Natural killer cell (primary cell): ENCODE measurements around the genes HOMEZ, PPP1R3E, NGDN, AP1G2, DHRS4, DHRS4L2 and IRF9.

DNA sequence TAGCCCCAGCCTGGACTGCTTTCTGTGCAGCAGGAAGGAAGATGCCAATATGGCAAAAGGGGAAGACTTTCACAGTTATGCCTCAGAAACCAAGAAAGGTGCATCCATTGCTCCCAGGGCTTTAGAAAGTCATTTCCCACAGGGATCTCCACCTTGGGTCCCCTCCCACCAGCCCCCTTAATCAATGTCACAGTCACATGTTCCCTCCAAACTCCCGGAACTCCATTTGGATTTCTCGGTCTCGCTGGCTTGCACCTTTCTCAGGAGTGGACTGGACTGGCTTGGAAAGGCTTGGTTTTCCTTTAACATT, 30.0 kb downstream of the SLC7A8 start:
- PRO-cap = no peak

- PRO-cap = no peak
Observed at GRCh38 chr14:23153833-23154942, 29.3 kb downstream of the SLC7A8 start.

GRCh38 chr14:23285091-23286219, at the start of gene HOMEZ:
Gene HOMEZ (minus strand): TSS chr14:23286132.
- PRO-cap = unidirectional peak, plus-strand start at chr14:23285314; unidirectional peak, plus-strand start at chr14:23285379; bidirectional peak, plus-strand start at chr14:23286318, minus-strand start at chr14:23286094

DNA sequence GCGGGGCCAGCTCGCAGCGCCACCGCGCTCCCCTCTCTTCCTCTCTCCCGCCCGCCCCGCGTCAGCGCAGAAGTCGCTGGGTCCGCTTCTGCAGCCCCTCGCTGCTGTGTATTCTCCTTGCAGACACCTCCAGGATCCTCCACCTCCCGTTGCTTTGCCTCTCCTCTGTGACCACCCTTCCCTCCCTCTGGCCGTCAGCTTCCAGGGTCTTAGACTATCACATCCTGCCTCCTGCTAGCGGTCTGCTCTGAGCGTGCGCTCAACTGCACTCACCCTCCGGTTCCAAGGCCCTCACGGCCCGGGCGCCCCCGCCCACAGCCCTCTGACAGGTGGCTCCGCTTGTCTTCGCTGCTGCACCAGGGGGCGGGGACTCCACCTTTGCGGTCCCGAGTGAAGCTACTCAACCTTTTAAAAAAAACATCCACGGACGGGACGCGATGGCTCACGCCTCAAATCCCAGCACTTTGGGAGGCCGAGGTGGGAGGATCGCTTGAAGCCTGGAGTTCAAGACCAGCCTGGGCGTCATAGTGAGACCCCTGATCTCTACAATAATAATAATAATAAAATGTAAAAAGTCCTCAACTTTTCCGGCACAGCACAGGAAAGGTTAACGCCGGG, at the start of gene PPP1R3E:
Gene PPP1R3E, minus strand, starts transcription at position 267 of the 618 bp plus-strand sequence.
- PRO-cap = unidirectional peak, minus-strand start at position 244 of the sequence

DNA sequence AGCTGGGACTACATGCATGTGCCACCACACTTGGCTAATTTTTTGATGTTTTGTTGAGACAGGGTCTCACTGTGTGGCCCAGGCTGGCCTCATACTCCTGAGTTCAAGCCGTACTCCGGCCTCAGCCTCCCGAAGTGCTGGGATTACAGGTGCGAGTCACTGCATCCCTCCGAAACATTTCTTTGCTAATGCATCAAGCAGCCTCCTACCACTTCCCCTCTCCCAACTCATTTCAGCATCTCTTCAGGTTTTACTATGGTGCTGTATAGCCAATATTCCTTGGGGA, 2.3 kb upstream of the SLC22A17 start:
- PRO-cap = no peak

DNA sequence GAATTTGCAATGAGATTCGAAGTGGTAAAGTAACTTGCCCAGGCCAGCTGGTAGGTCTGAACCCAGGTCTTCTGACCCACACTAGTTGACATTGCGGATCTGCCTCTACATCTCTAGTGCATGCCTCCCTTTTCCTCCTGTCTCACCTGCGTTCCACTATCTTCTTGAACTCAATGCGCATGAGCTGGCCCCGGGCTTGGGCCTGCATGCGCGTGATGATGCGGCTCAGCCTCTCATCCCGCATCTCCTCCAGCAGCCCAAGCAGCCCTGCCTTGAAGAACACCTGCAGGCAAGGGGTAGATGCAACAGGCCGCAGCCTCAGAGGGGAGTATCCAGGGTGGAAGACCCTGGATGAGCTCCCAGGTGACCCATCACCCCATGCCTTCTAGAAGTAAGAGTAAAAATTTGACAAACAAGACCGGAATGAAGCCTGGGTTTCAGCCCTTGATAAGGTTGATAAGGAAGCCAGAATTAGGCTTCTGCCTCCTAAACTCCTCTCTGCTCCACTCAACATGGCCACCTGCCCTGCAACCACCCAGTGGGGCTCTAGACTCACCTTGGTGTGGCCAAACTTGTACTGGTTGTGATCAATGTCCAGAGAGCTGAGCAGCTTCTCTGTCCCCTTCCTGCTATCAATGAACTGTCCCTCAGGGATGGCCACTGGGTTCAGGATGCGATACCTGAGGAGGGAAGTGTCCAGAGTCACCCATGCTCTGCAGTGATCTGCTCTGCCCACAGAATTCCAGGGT, 11.8 kb downstream of the MYH6 start:
- PRO-cap = no peak

- PRO-cap = no peak
Observed at GRCh38 chr14:23444385-23444823, 8.9 kb upstream of the MYH7 start.

DNA sequence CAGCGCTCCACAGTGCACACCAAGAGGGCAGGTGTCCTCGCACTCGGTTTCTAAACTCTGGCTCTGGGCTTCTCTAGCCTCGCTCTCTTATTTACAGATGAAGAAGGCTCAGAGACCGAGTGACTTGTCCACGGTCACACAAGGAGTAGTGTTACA, 620 bp upstream of the NGDN start:
- PRO-cap = no peak

GRCh38 chr14:23469161-23470269, at the start of gene NGDN:
Gene NGDN (plus strand): TSS chr14:23469703.
- PRO-cap = unidirectional peak, minus-strand start at chr14:23469276; unidirectional peak, plus-strand start at chr14:23469703

- PRO-cap = no peak
Observed at GRCh38 chr14:23512044-23512676, 39.4 kb downstream of the ZFHX2 start.

GRCh38 chr14:23522839-23523648, 28.5 kb downstream of the ZFHX2 start:
- PRO-cap = no peak

GRCh38 chr14:23566561-23567666, 677 bp downstream of the AP1G2 start:
- PRO-cap = unidirectional peak, plus-strand start at chr14:23567013; bidirectional peak, plus-strand start at chr14:23567593, minus-strand start at chr14:23567542

DNA sequence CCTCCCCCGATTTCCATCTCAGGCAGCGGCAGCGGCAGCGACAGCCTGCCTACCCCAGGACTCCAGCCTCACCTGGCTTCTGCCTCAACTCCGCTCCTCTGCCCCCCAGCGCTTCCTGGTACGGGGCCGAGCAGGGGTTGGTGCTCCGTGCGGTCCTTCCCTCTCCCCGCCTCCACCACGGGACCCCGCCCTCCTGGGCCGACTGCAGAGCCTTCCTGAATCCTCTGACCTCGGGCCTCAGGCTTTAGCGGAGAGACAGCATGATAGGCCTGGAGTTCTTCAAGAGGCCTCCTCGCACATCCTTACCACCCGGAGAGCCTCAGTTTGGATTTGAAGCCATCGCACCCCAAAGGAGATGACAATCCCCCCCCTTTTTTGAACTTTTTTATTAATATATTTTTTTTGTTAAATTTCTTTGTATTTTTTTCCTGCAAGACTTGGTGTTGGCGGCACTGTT, at the start of gene AP1G2:
Gene AP1G2, minus strand, starts transcription at position 125 of the 457 bp plus-strand sequence.
- PRO-cap = bidirectional peak, plus-strand start at position 227 of the sequence, minus-strand start at position 117 of the sequence; unidirectional peak, minus-strand start at position 304 of the sequence

GRCh38 chr14:23646023-23646369, 9.8 kb downstream of the DHRS2 start:
- PRO-cap = no peak

DNA sequence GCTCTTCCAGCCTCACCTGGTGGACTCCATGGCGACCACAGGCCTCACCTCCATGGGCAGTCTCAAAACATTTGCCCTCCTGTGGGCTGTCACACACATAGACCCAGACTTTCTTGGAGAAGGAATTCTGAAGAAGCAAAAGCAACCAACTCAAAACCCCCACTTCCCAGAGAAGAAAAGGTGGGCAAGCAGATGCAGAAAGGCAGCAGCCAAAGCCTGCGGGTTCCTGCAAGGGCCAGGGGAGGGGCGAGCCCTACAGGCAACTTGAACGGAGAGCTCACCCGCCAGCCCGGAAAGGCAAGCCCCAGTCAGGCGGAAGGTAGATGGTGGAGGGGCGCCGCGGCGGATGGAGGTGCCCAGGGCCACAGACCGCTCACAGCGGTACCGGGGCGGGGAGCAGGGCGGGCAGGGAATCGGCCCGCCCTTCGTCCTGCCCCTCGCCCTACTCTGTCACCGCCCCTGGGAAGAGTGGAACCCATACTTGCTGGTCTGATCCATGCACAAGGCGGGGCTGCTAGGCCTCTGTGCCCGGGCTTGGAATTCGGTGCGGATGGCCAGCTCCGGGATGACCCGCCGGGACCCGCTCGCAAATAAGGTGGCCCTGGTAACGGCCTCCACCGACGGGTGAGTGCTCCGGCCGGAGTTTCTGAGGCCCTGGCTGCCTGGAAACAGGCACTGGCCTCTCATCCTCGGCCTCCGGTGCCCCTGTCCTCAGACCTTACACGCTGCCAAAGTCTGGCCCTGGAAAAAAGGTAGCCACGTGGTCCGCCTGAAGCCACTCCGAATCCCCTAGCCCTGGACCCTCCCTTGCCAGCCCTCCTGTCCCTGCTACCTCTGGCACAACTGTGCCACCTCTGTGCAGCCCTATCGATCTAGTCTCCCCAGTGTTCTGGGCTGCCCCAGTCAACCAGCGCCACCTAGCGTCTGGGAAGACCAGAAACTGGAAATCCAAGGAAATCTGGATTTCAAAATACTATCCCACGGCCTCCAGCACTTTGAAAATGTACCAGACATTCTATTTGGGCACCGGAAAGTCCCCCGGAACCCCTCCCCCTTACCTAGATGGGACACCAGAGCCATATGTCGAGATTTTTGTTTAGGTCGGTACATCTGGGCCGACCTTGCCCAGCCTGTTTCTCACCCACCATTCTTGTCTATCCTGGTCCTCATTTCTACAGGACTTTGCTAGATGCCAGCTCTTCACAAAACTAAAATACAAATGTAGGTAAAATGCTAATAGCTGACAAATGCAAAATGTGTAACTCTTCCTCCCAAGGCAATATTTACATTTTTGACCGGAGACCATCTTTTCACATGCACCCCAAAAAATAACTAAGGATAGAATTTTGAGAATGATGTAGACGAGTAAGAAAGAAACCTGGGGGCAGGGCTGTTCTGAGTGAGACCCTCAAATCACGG, at the start of gene DHRS4:
Gene DHRS4, plus strand, starts transcription at position 478 of the 1,419 bp plus-strand sequence.
- PRO-cap = bidirectional peak, plus-strand start at position 307 of the sequence, minus-strand start at position 325 of the sequence; unidirectional peak, minus-strand start at position 845 of the sequence

DNA sequence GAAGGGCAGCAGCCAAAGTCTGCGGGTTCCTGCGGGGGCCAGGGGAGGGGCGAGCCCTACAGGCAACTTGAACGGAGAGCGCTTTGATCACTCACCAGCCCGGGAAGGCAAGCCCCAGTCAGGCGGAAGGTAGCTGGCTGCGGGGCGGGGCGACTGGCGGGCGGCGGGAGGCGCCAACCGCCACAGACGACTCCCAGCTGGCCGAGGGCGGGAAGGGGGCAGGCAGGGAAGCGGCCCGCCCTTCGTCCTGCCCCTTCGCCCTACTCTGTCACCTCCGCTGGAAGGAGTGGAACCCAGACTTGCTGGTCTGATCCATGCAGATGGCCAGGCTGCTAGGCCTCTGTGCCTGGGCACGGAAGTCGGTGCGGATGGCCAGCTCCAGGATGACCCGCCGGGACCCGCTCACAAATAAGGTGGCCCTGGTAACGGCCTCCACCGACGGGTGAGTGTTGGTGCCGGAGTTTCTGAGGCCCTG, at the start of gene DHRS4L2:
Gene DHRS4L2, plus strand, starts transcription at position 296 of the 475 bp plus-strand sequence.
- PRO-cap = unidirectional peak, plus-strand start at position 90 of the sequence; bidirectional peak, plus-strand start at position 121 of the sequence, minus-strand start at position 106 of the sequence

DNA sequence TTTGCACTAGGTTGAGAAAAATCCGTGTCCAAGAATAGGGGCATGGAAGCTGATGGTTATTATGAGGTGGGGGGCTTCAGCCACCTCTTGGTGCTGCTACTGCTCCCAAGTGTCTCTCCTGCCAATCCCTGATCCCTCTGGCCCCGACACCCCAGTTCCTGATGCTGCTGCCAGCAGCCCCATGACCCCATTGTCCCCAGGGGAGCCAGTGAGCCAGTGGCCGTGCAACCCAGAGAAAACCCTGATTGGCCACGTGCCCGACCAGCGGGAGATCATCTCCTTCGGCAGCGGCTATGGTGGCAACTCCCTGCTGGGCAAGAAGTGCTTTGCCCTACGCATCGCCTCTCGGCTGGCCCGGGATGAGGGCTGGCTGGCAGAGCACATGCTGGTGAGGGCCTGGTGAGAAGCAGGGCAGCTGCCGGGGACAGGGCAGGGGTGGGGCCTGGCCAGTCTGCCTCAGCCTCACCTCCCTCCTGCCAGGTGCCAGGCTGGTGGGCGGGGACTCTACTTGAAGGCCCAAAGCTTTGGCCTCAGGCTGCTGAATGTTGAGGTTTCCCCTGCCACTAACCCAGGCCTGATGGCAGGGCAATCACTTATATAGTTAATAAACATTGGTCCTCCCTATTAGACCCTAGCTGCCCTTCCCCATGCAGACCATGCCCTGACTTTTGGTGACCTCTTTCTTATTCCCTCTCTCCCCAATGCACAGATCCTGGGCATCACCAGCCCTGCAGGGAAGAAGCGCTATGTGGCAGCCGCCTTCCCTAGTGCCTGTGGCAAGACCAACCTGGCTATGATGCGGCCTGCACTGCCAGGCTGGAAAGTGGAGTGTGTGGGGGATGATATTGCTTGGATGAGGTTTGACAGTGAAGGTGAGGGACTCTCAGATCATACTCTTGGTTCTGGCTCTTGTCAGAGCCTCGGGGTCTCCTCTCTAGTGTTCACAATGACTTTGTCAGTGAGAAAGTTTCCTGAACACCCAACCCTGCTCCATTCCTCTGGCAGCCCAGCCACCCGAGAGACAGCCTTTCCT, 5.1 kb downstream of the PCK2 start:
- PRO-cap = no peak

DNA sequence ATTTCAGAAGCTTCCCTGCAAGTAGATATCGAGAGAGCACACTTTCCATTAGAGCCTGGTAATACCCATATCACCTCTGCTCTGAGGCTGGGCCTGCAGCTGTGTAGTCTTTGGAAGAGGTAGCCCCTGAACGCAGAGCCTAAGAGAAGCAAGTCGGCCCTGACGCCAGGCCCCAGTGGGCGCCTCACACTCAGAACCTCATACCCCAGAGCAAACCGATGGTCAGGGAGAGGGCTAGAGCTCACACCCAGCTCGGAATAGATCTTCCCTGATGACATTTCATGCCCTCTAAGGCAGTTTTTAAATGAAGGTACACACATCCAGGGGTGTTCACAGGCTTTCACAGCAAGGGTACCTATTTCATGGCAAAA, 6.2 kb upstream of the FITM1 start:
- PRO-cap = no peak

DNA sequence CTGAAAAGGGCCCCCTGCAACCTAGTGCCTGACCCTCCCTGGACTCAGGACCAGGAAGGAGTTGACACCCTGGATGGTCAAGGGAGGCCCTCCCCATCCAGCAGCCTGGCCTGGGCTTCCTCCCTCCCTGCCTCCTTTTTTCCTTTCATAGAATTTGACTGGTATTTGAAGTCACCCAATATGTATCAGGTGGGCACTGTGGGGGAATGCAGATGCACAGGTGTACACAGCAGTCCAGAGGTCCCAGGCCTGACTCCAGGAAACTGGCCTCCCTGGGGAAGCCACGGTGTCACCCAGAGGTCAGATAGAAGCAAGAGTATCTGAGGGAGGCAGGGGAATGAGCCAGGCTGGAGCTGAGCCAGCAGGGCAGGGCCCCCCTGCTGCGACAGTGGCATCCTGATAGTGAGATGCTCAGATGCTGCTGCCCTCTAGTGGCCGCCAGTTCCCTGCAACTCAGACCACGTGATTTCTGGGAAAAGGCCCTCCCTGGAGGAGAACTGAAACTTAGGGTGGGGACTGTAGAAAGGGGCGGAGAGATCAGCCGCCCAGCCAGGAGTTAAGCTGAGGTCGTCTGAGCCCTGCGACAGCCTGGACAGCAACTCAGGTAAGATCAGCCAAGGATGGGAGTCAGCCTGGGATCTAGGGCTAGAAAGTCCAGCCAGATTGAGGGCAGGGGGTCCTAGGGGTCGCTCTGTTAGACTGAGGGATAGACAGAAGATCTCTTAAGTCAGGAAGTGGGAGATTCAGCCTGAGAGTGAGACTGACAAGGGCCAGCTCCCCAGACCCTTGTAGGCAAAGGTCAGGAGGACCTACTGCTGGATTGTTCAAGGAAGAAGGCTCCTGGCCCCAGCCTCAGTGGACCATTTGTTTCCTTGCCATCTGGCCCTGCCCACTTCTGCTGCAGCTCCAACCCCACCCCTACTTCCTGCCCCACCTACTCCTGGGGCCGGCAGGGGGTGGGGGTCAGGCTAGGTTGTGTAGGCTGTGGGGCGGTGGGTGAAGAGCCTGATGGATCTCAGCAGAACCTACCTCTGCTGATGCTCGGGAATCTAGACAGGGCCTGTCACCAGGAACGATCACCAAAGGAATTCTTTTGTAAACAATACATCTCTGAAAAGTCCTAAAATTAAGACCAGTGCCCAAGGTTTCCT, at the start of gene IRF9:
Gene IRF9, plus strand, starts transcription at position 531 of the 1,151 bp plus-strand sequence.
- PRO-cap = bidirectional peak, plus-strand start at position 552 of the sequence, minus-strand start at position 404 of the sequence; bidirectional peak, plus-strand start at position 966 of the sequence, minus-strand start at position 881 of the sequence

DNA sequence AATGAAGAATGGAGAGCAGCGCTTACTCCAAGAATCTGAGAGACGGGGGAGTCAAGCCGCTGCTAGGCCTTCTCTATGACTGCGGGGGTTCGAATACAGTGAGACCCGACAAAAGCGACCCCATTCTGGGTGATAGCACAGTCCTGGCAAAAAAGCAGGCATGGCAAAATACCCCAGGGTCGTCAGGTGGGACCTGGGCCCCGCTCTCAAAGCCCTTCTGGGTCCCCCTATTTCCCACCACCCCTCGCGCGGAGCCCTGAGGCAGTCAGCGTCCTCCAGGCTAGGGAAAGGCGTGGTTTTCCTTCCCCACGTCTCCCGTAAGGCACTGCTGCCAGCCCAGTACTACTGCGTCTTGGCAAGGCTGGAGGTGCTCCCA, 306 bp downstream of the NEDD8 start:
- PRO-cap = no peak